Breast epithelium (tissue), 2 donors: ENCODE measurements around a stretch of chr6.

DNA sequence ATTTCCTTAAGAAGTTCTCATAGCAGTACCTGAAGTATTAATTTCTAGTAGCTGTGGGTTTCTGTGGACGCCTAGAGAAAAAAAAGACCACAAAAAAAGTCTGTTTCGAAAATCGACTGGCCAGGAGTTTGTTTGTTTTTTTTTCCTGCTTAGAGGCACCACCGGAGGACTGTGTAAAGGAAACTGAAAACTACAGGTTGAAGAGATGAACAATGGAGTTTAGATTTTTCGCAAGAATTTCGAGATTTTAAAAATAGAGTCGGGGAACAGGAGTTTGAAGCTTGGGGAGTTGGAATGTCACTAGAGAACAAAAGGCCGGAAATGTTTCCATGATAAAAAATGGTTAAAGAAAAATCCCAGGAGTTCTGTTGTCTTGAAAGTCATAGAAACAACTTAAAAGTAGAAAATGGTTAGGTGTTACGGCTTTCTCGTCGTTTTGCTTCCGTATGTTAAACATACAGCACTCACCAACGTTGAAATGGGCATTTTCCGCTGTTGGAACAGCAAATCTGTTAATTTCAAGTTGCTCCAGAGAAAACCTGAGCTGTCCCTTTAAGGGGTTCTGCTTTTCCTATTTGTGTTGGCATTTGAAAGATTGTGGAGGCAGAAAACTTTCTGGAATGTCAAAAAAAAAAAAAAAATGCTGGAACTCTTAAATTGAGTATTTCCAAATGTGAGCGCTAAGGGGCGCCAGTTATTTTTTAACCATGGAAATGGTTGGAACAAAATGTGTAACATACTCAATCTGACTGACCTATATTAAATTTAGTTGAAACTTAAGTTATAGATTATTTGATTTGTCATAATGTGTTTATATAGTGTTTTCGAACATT is 2.0 kb downstream of the QKI start:
- PRO-cap, result no peak
- RAMPAGE, long total RNA, 2 experiments, result no peak in any of the 2 experiments

DNA sequence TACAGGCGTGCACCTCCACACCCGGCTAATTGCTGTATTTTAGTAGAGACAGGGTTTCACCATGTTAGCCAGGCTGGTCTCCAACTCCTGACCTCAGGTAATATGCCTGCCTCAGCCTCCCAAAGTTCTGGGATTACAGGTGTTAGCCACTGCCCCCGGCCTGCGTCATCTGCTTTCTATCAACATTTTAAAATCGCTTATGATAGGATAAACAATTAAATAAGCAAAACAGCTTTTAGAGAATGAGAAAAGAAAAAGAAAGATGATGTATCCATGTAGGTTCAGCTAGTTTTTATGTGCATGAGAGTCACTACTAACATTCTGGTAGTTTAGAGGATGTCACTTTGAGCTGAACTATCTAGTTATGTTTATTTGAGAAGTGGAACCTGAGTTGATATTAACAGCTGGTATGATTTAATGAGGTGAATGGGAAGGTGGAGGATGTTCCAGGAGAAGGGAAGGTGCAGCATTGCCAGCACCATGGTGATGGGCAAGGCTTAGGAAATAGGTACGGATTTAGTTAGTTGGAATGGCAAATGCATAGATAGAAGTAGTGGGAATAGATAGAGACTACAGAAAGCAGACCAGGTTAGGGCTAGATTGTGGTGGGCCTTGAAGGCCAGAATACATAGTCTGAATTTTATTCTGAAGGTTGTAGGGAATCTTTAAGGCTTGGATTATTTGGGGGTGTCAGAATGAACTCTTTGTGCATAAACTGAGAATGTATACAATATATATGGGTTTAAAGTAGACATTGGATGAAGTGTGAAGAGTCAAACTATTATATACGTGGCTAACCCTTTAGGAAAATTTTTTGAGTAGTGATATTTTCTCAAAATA is 10.5 kb downstream of the QKI start:
- PRO-cap, result no peak
- RAMPAGE, long total RNA, 2 experiments, result no peak in any of the 2 experiments

GRCh38 chr6:163513354-163514331 is 99.1 kb downstream of the QKI start:
- PRO-cap, result no peak
- RAMPAGE, long total RNA, 2 experiments, result no peak in any of the 2 experiments

DNA sequence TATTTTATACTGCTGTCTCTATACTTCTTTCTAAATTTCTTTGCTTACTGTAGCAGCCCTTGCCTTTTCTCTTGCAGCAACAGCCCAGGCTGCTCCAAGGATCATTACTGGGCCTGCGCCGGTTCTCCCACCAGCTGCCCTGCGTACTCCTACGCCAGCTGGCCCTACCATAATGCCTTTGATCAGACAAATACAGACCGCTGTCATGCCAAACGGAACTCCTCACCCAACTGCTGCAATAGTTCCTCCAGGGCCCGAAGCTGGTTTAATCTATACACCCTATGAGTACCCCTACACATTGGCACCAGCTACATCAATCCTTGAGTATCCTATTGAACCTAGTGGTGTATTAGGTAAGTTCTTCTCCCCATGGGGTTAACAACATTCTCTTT is 148.8 kb downstream of the QKI start:
- PRO-cap, result no peak
- RAMPAGE, long total RNA, 2 experiments, result no peak in any of the 2 experiments

GRCh38 chr6:163585866-163586464 is 171.4 kb downstream of the QKI start:
- PRO-cap, result no peak
- RAMPAGE, long total RNA, 2 experiments, result no peak in any of the 2 experiments

DNA sequence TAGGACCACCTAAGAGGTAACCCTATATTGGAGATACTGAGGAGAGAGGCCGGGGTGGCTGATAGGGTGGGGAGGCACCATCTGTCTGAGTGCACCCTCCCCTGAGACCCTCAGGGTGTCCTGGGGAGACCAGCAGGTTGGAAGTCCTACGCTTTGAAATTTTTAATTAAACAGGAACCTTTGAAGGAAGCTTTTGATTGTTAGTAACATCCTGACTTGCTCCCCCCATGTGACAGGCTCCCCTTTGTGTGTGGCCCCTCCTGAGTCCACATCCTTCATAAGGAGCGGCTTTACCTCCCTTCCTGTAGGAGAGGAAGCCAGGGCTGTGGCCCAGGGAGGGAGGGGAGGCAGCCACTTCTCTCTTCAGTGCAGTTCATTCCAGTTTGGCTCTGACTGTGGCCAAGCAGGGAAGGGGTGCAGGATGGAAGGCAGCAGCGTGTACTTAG is 295.0 kb downstream of the QKI start:
- PRO-cap, result no peak
- RAMPAGE, long total RNA, 2 experiments, result no peak in any of the 2 experiments

GRCh38 chr6:163745682-163746238 is 331.2 kb downstream of the QKI start:
- PRO-cap, result no peak
- RAMPAGE, long total RNA, 2 experiments, result no peak in any of the 2 experiments

- PRO-cap, result no peak
- RAMPAGE, long total RNA, 2 experiments, result no peak in any of the 2 experiments
Observed at GRCh38 chr6:163944947-163945524, 530.5 kb downstream of the QKI start.

DNA sequence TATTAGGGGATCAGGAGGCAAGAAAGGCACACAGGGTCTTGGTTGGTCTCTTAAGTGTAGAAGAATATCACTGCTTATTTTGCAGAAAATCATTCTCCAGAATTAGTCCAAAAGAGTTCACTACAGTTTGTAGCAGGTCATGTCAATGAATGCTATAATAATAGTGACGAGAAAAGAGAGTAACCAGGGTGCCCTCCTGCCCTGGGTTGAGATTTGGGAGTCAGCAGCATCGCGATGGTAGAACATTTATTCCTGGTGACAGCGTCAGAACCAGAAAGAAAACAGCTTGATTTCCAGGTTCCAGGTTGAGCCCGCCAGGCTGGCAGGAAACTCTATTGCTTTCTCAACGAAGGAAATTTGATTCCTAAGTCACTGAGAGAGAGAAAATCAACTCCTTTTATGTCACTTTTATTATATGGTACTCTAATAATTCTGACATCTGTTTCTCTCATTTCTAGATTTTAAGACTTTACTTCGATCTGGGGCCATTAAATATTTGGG is 550.3 kb downstream of the QKI start:
- PRO-cap, result no peak
- RAMPAGE, long total RNA, 2 experiments, result no peak in any of the 2 experiments

DNA sequence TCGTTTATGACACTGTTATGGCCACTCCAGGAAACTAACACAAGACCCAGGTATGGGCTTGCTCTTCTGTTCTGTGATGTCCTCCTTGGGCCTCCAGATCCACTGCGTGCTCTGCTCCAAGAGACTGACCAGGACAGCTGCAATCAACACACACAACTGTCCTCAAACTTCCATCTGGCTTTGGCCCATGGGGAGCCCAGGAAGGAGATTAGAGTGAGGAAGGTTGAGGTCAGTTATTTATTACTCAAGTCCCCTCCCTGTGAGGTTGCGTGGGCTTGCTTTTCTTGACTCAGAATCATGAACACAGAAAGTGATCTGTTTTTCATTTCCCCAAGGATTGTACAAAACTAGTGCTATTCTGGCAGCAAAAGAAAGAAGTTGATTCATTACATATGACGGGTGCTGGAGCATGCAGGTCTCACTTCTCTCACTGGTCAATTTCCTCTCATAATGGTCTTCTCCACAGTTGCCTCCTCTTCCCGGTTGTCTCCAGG is 888.5 kb downstream of the QKI start:
- PRO-cap, result no peak
- RAMPAGE, long total RNA, 2 experiments, result no peak in any of the 2 experiments

DNA sequence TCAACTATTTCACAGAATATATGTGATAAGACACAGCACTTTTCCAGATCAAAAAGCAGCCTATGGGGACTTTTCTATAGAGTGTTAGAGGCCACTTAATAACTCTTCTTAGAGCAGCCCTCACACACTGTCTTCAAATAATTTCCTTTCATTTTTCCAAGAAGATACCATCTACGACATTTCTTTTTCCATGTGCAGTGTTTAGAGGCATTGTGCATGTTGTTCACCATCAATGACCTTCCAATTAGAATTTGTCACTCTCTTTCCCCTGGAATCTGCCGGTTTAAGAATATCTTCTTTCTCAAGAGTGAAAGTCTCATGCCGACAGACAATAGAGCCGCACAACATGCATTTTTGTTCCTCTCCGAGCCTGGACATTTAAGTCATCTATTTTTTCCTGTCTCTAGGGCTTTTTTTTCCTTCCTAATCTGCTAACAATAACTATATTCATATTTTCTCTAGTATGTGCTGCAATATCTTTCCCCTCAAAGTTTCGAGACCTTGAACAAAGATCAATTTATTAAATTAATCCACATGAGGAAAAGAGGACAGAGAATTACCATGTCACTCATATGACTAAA is 893.6 kb downstream of the C6orf118 start:
- PRO-cap, result no peak
- RAMPAGE, long total RNA, 2 experiments, result no peak in any of the 2 experiments

GRCh38 chr6:165010078-165010443 is 299.3 kb downstream of the C6orf118 start:
- PRO-cap, result no peak
- RAMPAGE, long total RNA, 2 experiments, result no peak in any of the 2 experiments

GRCh38 chr6:165986517-165987585 is 180.8 kb downstream of the TBXT start:
- PRO-cap, result no peak
- RAMPAGE, long total RNA, 2 experiments, result start-site peak on the minus strand in 1 of 2 experiments, at chr6:165986601-165986684 at its widest, 9 reads per replicate

- PRO-cap, result no peak
- RAMPAGE, long total RNA, 2 experiments, result start-site peak on the minus strand in 1 of 2 experiments, at chr6:165987923-165987970 at its widest, 21 reads per replicate
Observed at GRCh38 chr6:165987586-165988731, 179.7 kb downstream of the TBXT start.

GRCh38 chr6:166307615-166308259 is 455 bp downstream of the PRR18 start:
- PRO-cap, result no peak
- RAMPAGE, long total RNA, 2 experiments, result no peak in any of the 2 experiments

GRCh38 chr6:166512501-166512937 is 74.0 kb downstream of the RAMACL start:
- PRO-cap, result no peak
- RAMPAGE, long total RNA, 2 experiments, result no peak in any of the 2 experiments

GRCh38 chr6:166569311-166570025 is 17.0 kb downstream of the RAMACL start:
- PRO-cap, result no peak
- RAMPAGE, long total RNA, 2 experiments, result no peak in any of the 2 experiments

DNA sequence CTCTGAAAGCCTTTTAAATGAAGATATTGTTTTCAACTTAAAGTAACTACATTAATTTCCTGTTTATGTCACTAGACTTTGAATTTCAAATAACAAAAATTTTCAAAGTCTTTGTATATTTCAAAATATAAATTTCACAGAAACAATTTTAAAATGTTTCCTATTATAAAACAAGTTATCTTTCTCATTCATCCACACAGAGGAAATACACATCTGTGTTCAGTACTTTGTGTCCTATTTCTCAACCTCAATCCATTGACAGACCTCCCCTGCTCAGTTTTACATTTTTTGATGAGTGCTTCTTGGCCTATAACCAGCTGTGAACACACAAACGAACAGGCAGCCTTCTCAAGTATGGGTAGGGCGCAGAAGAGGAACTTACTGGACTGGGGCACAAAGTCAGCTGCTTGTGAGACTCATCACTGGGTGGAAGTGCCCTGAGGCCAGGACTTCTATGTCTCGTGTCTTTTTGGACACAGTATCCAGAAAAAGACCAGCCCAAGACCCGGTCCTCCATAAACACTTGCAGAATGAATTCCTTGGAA is 2.8 kb downstream of the RPS6KA2 start:
- PRO-cap, result no peak
- RAMPAGE, long total RNA, 2 experiments, result no peak in any of the 2 experiments

GRCh38 chr6:166628522-166628976 is 1.5 kb upstream of the RPS6KA2 start:
- PRO-cap, result no peak
- RAMPAGE, long total RNA, 2 experiments, result no peak in any of the 2 experiments

GRCh38 chr6:166655406-166655800 is 28.4 kb upstream of the RPS6KA2 start:
- PRO-cap, result no peak
- RAMPAGE, long total RNA, 2 experiments, result no peak in any of the 2 experiments